ENCODE measurements around a stretch of chr1.

- PRO-cap, 2 experiments = no peak in any of the 2 experiments
Measured at GRCh38 chr1:223114843-223115298, 28.2 kb downstream of the TLR5 start.

DNA sequence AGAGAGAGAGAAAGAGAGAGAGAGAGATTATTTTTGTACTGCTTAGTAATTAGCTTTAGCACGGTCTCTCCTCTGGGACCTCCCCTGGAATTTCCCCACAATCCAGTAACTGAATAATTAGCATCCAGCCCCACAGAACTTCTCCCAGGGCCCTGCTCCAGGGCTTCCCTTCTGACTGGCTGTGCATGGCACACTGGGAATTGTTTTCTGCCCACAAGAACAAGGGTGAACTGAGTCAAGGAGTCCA lies 1.3 kb downstream of the TLR5 start:
- PRO-cap, 2 experiments = no peak in any of the 2 experiments

GRCh38 chr1:223622172-223623125 lies 43.1 kb downstream of the CAPN8 start:
- PRO-cap, 2 experiments = no peak in any of the 2 experiments

GRCh38 chr1:223705950-223706922 lies 6.1 kb upstream of the CAPN2 start:
- PRO-cap, 2 experiments = no peak in any of the 2 experiments

DNA sequence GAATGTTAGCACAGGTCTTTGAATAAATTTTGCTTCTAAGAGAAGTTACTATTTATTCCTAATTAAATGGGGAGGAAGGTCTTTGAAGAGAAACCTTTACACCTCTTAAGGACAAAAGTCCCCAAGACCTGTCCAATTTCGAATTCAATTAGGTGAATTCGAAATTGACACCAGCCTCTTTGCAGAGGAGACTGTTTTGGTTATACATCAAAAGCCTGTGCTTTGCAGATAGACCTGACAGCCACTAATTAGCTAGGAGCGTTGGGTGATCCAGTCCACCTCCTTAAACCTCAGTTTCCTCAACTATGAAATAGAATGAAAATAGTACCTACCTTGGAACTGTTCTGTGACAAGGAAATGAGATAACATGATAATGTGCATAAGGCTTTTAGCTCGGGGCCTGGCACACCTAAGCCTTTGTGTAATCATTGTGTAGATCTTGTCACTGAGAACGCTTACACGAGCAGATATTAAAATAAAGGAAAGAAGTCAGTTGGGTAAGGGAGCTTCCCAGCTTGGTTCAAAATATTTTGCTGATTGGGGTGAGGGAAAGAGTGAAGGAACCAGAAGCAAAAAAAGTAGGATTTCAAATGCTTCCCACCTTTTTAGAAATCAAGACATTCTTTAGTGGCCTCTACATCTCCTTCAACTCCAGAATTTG lies 28.5 kb downstream of the CAPN2 start:
- PRO-cap, 2 experiments = no peak in any of the 2 experiments

DNA sequence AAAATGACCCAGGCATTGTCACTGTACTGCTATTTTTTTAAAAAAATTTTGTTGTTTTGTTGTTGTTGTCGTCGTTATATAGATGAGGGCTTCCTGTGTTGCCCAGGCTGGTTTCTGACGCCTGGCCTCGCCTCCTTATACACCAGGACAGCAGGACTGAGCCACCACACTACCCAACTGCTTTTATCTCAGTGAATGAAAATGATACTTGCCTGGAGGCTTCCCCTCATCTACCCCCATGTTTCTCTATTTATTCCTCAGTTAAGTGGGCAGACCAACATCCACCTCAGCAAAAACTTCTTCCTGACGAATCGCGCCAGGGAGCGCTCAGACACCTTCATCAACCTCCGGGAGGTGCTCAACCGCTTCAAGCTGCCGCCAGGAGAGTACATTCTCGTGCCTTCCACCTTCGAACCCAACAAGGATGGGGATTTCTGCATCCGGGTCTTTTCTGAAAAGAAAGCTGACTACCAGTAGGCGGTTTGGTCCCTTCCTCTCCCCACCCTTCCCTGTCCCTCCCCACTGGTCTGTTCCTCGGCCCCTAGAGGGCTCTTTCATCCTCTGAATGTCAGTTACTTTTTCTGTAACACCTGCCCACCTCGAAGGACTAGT lies 46.8 kb downstream of the CAPN2 start:
- PRO-cap, 2 experiments = no peak in any of the 2 experiments

DNA sequence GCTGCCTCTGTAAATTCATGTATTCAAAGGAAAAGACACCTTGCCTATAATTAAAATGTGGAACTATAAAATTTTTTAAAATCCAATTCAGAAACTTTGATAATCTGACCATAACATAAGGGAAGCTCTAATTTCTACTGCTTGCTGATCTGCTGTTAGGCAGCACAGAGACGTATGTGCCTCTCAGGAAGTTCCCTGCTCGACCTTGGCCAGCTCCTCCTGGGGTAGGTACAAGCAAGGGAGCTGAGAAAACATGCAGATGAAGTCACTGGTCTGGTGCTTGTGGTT lies 63.5 kb downstream of the CAPN2 start:
- PRO-cap, 2 experiments = no peak in any of the 2 experiments

- PRO-cap, 2 experiments = no peak in any of the 2 experiments
Measured at GRCh38 chr1:223788845-223789295, 56.9 kb downstream of the TP53BP2 start.

GRCh38 chr1:223834686-223835471 lies 10.9 kb downstream of the TP53BP2 start:
- PRO-cap, 2 experiments = no peak in any of the 2 experiments

DNA sequence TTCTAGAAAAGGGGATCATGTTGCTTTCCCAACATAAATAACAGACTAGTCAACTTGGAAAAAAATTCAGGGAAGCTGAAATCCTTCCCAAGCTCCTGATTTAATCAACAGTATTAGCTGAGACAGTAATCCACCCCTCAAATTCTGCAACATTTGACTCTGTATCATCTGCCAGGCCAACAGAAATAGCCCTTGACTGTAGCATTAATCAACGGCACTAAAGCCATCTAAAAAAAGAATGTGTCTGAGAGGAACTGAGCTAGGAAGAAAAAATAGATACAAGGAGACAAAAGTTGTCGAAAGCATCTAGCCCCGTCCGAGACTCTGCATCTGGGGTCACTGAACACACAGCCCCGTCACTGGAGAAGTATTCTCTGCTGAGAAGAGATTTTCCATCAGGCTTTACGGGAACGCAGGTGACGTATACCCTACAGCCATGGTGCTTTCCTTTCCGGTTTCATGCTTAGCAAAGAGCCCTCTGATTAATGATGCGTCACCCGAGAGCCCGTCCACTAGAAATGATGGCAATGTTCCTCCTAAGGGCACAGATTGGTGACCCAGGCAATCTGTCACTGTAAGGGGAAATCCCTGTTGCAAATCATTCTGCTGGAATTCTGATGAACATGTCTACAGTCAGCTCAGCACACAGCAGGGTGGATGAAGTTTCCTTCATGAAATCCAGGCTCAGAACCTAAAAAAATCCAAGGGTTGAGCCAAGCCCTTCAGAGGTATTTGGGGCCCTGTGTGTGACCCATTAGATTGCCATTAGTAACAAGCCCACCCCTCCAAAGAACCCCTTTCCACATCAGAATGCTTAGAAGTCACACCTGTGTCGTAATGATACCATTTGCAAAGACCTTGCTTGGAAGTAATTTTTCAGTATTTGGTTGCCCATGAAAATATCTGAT lies 42.3 kb upstream of the TP53BP2 start:
- PRO-cap, 2 experiments = no peak in any of the 2 experiments

- PRO-cap, 2 experiments = no peak in any of the 2 experiments
Measured at GRCh38 chr1:224013128-224013676, 100.7 kb upstream of the FBXO28 start.

DNA sequence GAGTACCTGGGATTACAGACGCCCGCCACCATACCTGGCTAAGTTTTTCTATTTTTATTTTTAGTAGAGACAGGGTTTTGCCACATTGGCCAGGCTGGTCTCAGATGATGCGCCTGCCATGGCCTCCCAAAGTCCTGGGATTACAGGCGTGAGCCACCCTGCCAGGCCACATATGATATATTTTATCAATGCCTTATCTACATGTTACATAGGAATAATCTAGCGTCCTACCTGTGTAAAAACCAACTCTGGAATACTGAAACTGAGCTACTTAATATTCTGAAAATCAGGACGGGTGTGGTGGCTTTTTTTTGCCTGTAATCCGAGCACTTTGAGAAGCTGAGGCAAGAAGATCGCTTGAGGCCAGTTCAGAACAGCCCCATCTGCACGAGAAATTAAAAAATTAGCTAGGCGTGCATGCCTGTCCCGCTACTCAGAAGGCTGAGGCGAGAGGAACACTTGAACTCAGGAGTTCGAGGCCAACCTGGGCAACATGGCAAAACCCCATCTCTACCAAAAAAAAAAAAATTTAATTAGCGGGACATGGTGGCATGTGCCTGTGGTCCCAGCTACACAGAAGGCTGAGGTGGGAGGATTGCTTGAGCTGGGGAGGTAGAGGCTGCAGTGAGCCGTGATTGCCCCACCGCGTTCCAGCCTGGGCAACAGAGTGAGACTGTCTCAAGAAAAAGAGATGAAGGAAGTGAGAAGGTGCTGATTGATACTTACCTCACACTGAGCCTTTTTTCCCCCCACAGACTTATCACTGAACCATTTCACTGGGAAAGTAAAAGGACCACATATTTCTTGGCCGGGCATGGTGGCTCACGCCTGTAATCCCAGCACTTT lies 2.8 kb downstream of the DEGS1 start:
- PRO-cap, 2 experiments = no peak in any of the 2 experiments

DNA sequence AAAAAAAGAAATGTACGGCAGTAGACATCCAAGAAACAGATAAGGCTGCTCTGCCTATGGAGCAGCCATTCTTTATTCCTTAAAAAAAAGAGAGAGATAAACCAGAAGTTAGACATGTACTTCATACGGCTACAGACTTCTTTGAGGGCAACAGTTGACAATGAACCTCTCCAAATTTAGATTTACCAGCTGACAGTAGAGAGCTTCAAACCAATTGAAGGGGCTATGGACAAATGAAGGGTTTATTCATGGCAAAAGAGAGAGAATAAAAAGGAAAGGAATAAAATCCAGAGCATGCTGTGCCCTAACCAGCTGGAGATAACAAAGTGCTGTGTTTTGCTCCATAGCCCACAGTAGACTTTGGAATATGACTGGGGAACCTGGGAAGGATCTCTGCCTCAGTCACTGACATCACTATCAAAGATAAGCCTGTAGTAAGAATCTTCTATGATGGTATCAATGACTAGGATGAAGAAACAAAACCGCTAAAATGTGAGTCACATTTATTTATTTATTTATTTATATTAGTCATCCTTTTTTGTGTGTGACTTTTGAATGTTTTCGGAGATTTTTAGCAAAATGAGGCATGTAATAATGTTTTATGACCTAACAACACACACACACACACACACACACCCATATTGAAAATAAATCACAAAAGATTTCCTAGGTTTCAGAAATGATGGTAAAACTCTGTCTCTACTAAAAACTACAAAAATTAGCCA lies 56.4 kb downstream of the NVL start:
- PRO-cap, 2 experiments = peak in 2 of 2 experiments; most common minus-strand start position 320 of the sequence (in 2)

DNA sequence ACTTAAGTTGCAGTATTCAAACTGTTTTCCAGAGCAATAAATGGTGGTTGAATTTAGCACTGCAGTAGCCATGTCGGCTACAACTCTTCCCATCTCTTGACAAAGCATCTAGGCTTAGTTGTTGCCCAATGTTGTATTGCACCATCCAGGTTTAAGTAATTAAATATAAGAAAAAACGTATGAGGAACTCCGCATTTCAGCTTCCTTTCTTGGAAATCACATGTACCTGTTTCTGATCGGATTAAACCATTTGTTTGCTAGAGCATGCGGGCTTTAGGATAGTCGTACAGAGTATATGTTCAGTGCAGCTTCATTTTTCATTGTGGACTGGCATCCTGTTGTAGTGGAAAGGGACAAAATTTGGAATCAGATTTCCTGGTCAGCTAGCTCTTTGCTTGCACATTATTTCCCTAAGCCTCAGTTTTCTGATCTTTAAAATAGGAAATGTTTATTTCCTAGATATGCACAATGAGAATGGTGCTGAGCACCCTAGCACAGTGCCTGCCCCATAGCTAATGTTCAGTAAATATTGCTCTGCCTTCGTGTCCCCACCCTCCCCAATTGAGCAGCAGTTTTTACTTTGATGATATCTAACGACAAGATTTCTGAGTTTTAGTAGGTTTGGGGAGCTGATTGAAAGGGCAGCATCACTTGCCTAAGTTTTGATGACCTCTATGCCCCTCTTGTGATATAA lies 1.2 kb downstream of the CNIH4 start:
- PRO-cap, 2 experiments = no peak in any of the 2 experiments

DNA sequence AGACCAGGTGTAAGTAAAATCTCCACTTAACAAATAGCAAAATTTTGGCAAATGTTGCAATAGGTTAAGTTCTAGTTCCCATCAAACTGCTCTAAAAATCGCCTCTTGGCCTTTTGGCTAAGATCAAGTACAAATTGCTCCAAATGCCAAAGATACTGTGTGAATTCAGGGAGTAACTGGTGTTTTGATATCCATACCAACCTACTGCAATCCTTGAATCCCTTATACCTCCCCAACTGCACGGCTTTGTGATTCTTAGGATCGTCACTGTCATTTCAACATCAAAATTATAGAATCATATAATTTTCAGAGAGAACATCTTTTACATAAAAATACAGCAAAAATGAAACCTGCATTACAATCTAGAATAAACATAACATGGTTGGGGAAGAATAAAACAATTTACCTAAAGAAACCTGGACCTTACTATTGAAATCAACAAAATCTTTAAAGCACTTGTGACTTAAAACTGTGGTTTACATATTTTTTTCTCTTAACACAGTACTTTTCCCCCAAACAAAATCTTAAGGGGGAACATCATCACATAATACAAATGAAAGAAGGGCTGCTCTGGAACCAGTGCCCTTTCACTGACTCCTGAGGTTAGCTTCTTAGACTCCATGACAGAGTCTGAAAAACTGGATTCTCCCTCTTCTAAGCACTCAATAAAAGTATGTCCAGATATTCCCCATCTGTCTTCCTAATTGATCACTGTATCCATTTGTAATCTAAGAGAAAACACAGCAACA lies 15.7 kb downstream of the WDR26 start:
- PRO-cap, 2 experiments = no peak in any of the 2 experiments

- PRO-cap, 2 experiments = no peak in any of the 2 experiments
Measured at GRCh38 chr1:224447201-224447641, 12.6 kb upstream of the WDR26 start.

GRCh38 chr1:225402642-225403479 lies 25.0 kb downstream of the LBR start:
- PRO-cap, 2 experiments = no peak in any of the 2 experiments

DNA sequence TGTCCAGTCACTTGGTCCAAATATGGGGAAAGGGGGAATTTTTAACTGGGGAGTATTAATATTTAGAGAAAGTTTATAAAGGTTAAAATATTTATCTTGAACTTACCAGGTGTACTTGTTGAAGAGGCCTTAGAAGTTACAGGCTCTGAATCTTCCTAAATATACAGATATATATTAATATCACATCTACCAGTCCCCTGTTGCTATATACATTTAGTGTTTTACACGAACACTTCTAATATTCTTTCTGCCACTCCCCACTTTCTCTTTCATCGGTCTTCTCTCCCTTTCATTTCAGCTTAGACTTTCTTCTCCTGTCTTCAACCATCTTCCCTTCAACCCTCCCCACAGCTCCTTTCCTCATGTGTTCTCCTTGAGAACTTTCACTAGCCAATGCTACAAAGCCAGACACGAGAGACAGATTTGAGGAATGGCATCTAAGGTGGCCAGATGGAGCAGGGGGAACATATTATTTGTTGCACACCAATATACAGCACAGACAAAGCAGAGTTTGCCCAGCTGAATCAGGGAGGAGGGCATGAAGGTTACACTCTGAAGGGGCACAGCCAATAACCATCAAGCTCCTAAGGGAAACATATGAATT lies 84.0 kb upstream of the LBR start:
- PRO-cap, 2 experiments = no peak in any of the 2 experiments

DNA sequence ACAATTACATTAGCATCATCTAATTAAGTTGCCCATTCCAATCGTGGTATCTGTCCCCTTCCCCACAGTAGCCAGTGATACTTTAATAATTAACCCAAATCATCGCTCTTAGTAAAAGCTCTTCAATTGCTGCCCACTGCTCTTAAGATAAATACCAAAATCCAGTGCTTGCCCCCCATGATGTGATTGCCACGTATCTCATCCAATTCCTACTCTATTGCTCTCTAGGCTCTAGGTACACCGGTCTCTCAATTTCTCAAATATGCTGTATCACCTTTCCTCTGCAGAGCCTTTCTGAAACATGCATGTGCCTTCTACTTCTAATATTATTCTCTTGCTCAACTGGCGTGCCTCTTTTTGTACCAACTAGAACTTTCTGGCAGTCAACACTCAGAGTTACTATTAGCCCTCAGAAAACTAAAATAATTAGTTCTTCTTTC lies 111.7 kb upstream of the LBR start:
- PRO-cap, 2 experiments = no peak in any of the 2 experiments

DNA sequence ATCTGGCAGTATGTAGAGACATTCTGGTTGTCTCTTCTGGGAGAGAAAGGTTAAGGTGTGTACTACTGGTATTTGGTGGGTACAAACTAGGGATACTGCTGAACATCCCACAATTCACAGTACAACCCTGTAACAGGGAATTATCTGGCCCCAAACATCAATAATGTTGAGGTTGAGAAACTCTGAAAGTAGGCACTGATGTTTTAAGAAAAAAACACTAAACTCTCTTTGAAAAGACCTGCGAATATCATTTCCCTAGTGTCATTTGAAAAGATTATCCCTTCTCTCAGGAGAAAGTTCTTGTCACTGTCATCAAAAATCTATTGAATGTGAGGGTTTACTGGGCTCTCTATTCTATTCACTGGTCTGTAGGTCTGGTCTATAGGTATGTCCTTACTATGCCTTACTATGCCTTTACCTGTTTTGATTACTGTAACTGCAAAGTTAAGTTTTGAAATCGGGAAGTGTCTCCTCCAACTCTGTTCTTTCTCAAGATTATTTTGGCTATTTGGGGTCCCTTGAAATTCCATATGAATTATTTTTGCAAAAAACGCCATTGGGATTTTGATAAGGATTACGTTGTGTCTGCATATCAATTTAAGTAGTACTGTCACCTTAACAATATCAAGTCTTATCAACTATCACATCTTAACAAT lies 18.4 kb downstream of the ENAH start:
- PRO-cap, 2 experiments = no peak in any of the 2 experiments

Measured in Colon Carcinoma Metastatic in the Brain (tissue), 2 donors.